ENCODE data around the genes GATD3, AIRE, KRTAP10-5 and KRTAP12-2.

GRCh38 chr21:44083443-44084464 lies 23.4 kb upstream of the PWP2 start:
- PRO-cap, 3 experiments, result no peak in any of the 3 experiments
- RAMPAGE, long total RNA, 2 experiments, result no peak in any of the 2 experiments
- RRBS, result no CpG with 5 or more reads among the region's 19 CpGs

DNA sequence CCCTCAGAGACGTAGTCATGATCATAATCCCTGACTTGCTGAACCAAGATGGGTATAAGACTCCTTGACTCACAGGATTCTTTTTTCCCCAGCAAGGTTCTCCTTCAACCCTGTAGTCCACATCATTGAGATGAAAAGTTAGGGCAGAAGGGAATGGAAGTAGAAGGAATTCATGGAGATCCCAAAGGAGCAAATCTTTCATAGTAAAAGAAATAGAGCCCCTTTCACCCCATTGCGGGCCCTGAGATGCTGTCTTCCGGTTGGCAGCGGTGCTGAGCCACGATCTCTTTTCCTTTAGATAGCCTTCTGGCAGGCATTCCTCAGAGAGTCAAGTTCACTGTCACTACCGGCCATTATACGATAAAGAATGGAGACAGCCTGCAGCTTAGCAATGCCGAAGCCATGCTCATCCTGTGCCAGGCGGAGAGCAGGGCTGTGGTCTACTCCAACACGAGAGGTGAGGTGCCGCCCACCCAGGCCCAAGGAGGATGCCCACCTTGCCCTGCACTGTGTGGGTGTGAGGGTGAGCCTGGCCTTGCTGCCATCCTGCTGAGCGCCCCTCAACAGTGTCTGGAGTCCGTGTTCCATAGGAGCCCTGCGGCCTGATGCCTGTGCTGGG lies 20.6 kb upstream of the PWP2 start:
- PRO-cap, 3 experiments, result no peak in any of the 3 experiments
- RAMPAGE, long total RNA, 2 experiments, result no peak in any of the 2 experiments
- RRBS, result 81% methylated on average over 4 of the region's 14 CpGs

DNA sequence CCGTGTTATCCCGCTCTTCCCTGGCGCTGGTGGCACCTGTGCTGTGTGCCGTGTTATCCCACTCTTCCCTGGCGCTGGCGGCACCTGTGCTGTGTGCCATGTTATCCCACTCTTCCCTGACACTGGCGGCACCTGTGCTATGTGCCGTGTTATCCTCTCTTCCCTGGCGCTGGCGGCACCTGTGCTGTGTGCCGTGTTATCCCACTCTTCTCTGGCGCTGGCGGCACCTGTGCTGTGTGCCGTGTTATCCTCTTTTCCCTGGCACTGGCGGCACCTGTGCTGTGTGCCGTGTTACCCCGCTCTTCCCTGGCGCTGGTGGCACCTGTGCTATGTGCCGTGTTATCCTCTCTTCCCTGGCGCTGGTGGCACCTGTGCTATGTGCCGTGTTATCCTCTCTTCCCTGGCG lies 18.5 kb upstream of the PWP2 start:
- PRO-cap, 3 experiments, result no peak in any of the 3 experiments
- RAMPAGE, long total RNA, 2 experiments, result no peak in any of the 2 experiments
- RRBS, result no CpG with 5 or more reads among the region's 22 CpGs

GRCh38 chr21:44133245-44133828 lies at the start of gene GATD3:
Gene GATD3, plus strand, starts transcription at chr21:44133683.
- PRO-cap, 3 experiments, result peak in 2 of 3 experiments; most common plus-strand start chr21:44133692 (in 2); most common minus-strand start chr21:44133552 (in 1)
- RAMPAGE, long total RNA, 2 experiments, result start-site peak on the plus strand in 1 of 2 experiments, at chr21:44133636-44133692 at its widest, 263 reads per replicate
- RRBS, result 2% methylated on average over 18 of the region's 58 CpGs

DNA sequence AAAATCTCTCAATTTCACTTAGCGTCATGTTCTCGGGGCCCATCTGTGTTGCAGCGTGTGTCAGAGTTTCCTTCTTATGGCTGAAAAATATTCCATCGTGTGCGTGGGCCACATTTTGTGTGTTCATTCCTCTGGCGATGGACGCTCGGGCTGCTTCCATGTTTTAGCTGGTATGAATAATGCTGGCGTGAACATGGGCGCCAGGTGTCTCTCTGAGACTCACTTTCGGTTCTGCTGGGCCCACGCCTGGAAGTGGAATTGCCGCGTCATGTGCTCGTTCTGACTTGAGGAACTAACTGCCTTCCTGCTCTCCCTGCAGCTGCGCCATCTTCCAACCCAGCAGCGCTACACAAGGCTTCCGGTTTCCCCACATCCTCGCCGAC lies 20.3 kb downstream of the GATD3 start:
- PRO-cap, 3 experiments, result no peak in any of the 3 experiments
- RAMPAGE, long total RNA, 2 experiments, result no peak in any of the 2 experiments
- RRBS, result no CpG with 5 or more reads among the region's 20 CpGs

DNA sequence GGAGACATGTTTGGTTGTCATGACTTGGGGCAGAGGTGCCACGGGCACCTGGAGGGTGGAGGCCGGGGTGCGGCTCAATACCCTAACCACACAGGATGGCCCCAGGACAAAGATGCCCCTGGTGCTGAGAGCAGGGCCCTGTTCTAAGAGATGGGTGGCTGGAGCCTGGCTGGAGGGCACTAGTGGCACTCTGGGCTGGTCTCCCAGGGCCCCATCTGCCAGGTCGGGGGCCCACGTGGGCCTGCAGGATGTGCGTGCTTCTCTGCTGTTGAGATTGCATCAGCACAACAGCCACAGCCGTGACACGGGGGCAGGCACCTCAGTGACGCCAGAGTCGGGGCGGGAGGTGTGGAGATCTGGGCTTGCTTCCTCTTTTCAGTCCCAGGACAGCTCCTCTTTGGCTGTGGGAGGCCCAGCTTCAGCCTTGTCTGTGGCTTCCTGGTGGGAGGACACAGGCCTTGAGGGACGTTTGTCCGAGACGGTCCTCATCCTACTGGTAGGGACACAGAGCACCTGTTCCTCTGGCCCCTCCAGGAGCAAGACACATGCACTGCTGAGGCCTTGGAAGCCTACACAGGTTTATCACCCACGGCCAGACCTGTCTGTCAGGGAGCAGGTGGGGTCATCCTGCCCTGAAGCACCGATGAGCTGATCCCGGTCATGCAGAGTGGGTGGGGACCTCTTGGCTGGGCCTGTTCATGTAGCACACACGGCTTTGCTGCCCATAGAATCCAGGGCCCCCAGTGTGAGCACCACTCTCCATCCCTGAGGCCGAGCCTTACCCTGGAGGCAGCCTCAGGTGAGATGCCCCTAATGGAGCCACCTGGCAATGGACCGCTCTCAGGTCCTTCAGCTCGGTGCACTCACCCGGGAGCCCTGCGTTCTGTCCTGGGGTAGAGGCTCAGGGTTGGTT lies 44.4 kb downstream of the ICOSLG start:
- PRO-cap, 3 experiments, result no peak in any of the 3 experiments
- RAMPAGE, long total RNA, 2 experiments, result no peak in any of the 2 experiments
- RRBS, result no CpG with 5 or more reads among the region's 23 CpGs

GRCh38 chr21:44285640-44286348 lies at the start of gene AIRE:
Gene AIRE, plus strand, starts transcription at chr21:44285876.
- PRO-cap, 3 experiments, result no peak in any of the 3 experiments
- RAMPAGE, long total RNA, 2 experiments, result no peak in any of the 2 experiments
- RRBS, result 3% methylated on average over 30 of the region's 62 CpGs

GRCh38 chr21:44360014-44360500 lies 6.6 kb downstream of the TRPM2 start:
- PRO-cap, 3 experiments, result no peak in any of the 3 experiments
- RAMPAGE, long total RNA, 2 experiments, result no peak in any of the 2 experiments
- RRBS, result no CpG with 5 or more reads among the region's 8 CpGs

DNA sequence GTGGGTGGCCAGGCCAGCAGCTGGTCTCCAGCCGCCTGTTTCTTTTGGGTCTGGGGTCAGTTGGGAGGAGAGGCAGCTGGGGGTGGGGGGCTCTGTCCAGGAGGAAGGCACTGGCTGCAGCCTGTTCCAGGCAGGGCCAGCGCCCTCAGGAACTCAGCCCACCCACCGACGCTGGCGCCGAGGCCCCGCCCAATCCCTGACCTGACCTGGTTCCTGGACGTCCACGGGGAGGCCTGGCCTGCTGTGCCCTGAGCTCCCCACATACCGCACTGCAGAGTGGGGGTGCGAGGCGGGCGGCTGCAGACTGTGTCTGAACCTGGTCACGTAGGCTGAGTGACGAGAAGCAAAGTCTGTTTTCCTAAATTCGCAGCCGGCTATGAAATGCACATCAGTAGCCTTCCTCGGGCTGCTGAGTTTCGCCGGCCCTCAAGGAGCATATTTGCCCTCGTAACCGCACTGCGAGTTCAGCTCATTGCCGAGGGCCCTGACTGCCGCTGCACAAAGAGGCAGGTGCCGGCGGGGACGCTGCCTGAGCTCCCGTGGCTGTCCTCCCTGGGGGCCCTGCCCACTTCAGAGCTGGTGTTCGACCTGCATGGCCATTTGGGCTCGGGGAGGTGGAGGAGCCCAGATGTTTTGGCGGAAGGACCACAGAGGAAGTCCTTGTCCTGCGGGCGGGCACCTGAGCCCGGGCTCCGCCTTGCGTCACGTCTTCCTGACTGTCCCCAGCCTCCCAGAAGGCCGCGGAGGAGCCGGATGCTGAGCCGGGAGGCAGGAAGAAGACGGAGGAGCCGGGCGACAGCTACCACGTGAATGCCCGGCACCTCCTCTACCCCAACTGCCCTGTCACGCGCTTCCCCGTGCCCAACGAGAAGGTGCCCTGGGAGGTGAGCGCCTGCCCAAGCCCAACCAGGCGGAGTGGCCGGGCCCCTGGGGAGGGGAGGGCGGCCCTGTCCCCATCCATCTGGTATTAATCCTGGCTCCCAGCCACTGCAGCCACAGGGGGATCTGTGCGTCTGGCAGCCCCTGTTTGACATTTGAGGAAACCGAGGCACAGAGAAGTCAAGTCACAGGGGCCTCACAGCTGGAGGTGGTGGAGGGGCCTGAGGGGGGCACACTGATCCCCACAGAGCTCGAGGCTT lies 30.0 kb upstream of the LRRC3 start:
- PRO-cap, 3 experiments, result no peak in any of the 3 experiments
- RAMPAGE, long total RNA, 2 experiments, result no peak in any of the 2 experiments
- RRBS, result 68% methylated on average over 18 of the region's 58 CpGs

GRCh38 chr21:44580249-44580926 lies at the start of gene KRTAP10-5:
Gene KRTAP10-5, minus strand, starts transcription at chr21:44580604.
- PRO-cap, 3 experiments, result no peak in any of the 3 experiments
- RAMPAGE, long total RNA, 2 experiments, result no peak in any of the 2 experiments
- RRBS, result no CpG with 5 or more reads among the region's 21 CpGs

GRCh38 chr21:44618727-44619455 lies 7.0 kb downstream of the KRTAP10-8 start:
- PRO-cap, 3 experiments, result peak in 2 of 3 experiments; most common plus-strand start chr21:44619149 (in 2); most common minus-strand start chr21:44619048 (in 2)
- RAMPAGE, long total RNA, 2 experiments, result no peak in any of the 2 experiments
- RRBS, result no CpG with 5 or more reads among the region's 5 CpGs

- PRO-cap, 3 experiments, result no peak in any of the 3 experiments
- RAMPAGE, long total RNA, 2 experiments, result no peak in any of the 2 experiments
- RRBS, result no CpG with 5 or more reads among the region's 13 CpGs
Observed at GRCh38 chr21:44666600-44667320, at the start of gene KRTAP12-2. Gene KRTAP12-2, minus strand, starts transcription at chr21:44666927.

GRCh38 chr21:44696757-44697079 lies 254 bp upstream of the KRTAP10-12 start:
- PRO-cap, 3 experiments, result no peak in any of the 3 experiments
- RAMPAGE, long total RNA, 2 experiments, result no peak in any of the 2 experiments
- RRBS, result no CpG with 5 or more reads among the region's 9 CpGs

GRCh38 chr21:44709552-44709926 lies 1.8 kb downstream of the TSPEAR start:
- PRO-cap, 3 experiments, result no peak in any of the 3 experiments
- RAMPAGE, long total RNA, 2 experiments, result no peak in any of the 2 experiments
- RRBS, result no CpG with 5 or more reads among the region's 29 CpGs

DNA sequence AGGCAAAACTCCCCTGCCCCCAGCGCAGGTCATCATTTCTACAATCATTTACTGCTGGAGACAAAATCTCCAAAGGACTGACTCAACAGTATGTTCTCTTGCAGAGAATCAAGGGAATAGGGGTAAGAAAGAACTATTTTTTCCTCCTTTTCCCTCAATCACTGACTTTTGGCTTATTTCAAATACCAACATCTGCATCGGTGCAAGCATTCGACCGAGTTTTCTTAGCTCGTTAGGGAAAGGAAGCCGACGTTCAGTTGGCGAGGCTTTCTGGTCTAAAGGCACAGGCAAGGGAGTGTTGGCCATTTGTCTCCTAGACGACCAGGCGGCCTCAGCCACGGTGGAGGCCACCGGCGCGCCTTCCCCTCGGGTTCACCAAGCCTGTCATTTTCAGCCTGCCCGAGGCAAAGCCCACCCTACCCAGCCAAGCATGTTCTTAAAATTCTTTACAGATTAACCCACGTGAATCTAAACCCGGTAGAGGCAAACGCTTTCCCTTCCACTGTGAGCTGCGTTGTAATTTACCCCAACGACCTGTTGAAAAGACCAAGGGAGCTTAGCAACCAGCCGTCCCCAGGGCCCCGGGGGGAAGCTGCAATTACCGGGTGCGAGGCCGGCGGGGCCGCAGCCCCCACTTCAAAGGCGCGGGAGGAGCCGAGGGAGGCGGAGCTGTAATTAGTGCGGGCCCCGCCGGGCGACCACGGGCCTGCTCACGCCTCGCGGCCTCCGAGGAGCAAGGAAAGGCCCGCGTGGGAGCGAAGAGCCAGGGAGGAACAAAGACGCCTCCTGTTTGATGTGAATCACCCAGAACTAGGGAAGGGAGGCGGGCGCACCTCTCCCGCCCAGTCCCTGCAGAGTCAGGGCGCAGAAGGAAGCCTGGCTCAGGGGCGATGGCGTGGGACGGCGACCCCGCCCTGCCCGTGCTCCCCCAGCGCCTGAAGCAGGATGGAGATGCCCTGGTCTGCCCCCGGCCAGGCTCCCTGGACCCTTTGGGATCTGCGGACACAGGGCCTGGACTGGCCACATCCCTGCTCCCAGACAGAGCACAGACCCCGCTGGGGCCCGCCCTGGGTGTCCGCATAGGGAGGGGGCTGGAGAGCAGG lies 11.9 kb upstream of the TSPEAR start:
- PRO-cap, 3 experiments, result no peak in any of the 3 experiments
- RAMPAGE, long total RNA, 2 experiments, result no peak in any of the 2 experiments
- RRBS, result 4% methylated on average over 13 of the region's 61 CpGs

DNA sequence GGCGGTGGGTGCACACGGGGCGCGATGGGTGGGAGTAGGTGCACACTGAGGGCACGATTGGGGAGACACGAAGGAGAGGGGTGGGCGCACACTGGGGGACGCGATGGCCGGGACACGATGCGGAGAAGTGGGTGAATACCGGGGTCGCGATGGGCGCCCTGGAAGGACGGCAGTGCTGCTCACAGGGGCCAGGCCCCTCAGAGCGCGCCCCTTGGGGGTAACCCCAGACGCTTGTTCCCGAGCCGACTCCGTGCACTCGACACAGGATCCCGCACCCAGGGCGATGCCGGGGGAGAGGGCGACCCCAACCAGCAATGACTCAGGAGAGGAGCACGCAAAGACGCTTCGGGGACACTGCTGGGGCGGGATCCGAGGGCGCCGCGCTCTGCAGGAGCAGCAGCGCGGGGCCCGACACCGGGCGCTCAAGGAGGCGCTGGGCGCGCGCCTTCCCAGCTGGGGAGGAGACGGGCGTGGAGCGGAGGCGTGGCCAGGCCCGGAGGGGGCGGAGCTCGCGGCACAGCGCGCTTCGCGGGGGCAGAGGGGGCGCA lies 546 bp downstream of the SUMO3 start:
- PRO-cap, 3 experiments, result peak in 3 of 3 experiments; most common minus-strand start position 424 of the sequence (in 3)
- RAMPAGE, long total RNA, 2 experiments, result no peak in any of the 2 experiments
- RRBS, result under 1% methylated on average over 11 of the region's 58 CpGs

GRCh38 chr21:44928037-44928572 lies 7.4 kb upstream of the ITGB2 start:
- PRO-cap, 3 experiments, result no peak in any of the 3 experiments
- RAMPAGE, long total RNA, 2 experiments, result no peak in any of the 2 experiments
- RRBS, result no CpG with 5 or more reads among the region's 12 CpGs

DNA sequence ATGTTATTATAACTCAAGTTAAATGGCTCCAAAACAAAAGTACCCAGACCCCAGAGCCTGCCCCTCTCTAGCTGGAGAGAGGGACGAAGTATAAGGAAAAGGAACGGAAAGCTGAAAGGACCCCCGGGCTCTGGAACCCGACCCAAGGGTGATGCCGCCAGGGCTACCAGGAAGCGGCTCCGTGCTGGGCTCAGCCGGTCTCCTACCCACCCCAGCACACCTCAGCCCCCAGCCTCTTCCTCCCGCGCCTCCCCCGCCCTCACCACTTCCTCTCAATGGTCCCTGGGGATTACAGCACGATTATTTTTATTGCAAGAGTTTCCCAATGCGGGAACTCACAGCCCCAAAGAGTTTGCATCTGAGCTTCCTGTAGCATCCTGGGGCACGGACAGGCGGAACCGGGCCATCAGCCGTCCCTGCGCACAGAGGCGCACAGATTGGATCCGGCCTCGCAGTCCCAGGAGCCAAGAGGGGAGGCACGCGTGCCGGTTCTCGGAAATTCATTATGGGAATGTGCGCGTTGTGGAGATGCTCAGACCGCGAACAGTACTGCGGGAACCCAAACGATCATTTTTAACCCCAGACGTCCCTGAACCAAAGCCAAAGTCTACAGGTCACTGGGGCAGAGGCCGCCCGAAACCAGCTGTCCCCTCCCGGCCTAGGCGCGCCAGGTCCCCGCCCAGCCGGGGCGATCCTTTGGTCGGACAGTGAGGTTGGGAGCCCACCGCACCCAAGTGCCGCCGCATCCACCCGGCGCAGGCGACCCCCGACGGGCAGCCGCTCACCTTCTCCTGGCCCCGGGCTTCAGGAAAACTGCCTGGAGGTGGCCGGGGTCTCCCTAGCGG lies 8.6 kb upstream of the SLX9 start:
- PRO-cap, 3 experiments, result no peak in any of the 3 experiments
- RAMPAGE, long total RNA, 2 experiments, result no peak in any of the 2 experiments
- RRBS, result 2% methylated on average over 30 of the region's 53 CpGs

- PRO-cap, 3 experiments, result no peak in any of the 3 experiments
- RAMPAGE, long total RNA, 2 experiments, result no peak in any of the 2 experiments
- RRBS, result 70% methylated on average over 10 of the region's 35 CpGs
Observed at GRCh38 chr21:44991524-44992393, 51.9 kb downstream of the SLX9 start.

DNA sequence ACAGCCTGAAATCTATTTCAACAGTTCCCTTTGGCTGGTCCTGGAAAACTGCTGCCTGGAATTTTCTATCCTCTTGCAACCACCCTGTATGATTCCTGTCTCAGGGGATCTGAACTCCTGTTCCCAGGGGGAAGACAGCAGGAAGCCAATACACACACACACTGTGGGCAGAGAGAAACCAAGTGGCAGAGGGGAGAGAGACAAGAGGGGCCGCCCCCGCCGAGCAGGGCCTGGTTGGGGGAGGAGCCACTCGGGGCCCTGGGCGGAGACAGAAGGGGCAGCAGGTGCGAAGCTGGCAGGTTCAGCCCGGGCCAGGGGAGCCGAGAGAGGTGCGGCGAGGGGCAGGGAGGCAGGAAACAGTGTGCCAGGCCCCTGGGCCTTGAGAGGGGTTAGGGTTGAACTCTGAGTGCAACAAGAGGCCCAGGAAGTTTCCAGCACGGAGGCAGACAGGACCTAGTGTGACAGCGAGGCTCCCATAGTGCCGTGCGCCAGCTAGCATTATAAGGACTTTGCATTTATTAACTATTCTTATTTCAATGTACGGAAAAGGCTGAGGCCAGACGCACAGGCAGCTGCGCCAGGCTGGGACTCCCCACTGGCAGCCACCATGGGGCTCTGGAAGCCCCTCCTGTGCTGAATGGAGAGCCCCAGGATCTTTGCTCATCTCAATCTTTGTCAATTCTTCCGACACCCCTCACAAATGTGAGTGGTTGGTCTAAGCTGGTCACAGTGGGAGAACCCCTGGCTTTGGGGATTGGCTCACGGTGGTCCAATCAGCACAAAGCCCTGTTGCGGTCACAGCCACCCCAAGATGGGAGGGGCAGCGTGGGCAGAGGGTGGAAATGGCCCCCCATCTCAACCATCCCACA lies 59.8 kb upstream of the ADARB1 start:
- PRO-cap, 3 experiments, result no peak in any of the 3 experiments
- RAMPAGE, long total RNA, 2 experiments, result no peak in any of the 2 experiments
- RRBS, result no CpG with 5 or more reads among the region's 21 CpGs

Measured in testis (tissue), 5 donors.